Pericardium fibroblast (primary cell): ENCODE measurements around a stretch of chr10.

GRCh38 chr10:58789575-58789953 is 276.9 kb downstream of the BICC1 start:
- RAMPAGE, long total RNA: no peak

- RAMPAGE, long total RNA: no peak
Measured at GRCh38 chr10:58994685-58995148, 181.7 kb upstream of the PHYHIPL start.

DNA sequence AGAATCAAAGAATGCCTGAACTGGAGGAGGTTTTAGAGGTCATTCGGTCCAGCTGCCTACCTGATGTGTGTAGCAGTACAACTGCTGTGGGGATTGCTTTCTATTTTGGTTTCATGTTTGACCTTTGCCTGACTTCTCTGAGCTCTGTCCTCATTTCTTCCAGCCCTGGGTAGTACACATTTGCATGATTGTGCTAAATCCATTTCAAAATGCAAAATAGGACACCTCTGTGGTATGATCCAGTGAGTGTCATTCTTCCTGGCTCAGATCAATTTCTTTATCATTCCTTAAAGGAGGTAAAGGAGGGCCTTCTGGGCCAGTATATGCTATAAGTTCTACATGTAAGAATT is 139.7 kb upstream of the PHYHIPL start:
- RAMPAGE, long total RNA: no peak

- RAMPAGE, long total RNA: no peak
Measured at GRCh38 chr10:59177077-59177425, 608 bp downstream of the PHYHIPL start.

DNA sequence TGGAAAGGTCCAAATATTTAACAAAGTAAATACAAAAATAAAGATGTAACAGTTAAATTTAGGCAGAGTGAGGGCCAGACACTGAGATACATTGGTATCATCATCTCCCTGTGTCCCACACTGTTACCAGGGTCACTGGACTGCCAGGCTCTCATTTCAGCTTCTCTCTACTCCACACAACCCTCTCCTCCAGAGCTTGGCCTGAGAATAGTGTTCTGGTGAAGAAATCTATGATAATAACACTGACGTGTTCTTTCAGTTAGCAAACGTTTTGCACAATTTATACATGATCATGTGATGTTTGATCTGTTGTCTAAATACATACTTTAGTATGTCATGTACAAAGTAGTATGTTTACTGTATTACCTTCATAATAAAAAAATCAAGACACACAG is 5.1 kb downstream of the SLC16A9 start:
- RAMPAGE, long total RNA: no peak

- RAMPAGE, long total RNA: no peak
Measured at GRCh38 chr10:59723904-59724580, 14.4 kb upstream of the SLC16A9 start.

- RAMPAGE, long total RNA: no peak
Measured at GRCh38 chr10:59847335-59847891, 58.9 kb downstream of the CCDC6 start.

DNA sequence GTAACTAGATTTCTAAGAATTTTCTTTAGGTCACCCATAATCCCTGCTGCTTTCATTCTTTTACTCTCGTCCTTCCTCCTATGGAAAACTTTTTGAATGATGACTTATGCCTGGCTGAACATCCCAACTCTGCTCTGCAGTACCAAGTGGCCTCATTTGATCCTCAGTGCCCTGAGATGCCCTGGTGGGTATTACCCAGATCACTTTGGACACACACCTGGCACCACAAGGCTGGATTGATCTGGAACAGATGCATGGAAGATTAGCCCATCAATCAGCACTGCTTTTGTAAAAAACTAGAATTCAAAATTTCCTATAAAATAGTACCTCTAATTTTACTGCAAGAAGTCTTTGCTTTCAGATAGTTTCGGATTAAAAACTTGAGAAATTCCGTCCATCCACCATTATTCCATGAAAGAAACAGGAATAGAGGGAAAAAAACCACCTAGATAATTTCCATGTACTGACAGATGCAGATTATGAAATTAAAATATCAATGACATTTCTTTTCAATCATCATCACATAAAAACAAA is 8.5 kb downstream of the CCDC6 start:
- RAMPAGE, long total RNA: no peak

GRCh38 chr10:60069716-60070361 is 163.5 kb upstream of the CCDC6 start:
- RAMPAGE, long total RNA: no peak

- RAMPAGE, long total RNA: no peak
Measured at GRCh38 chr10:60141272-60141717, 234.9 kb upstream of the CCDC6 start.

DNA sequence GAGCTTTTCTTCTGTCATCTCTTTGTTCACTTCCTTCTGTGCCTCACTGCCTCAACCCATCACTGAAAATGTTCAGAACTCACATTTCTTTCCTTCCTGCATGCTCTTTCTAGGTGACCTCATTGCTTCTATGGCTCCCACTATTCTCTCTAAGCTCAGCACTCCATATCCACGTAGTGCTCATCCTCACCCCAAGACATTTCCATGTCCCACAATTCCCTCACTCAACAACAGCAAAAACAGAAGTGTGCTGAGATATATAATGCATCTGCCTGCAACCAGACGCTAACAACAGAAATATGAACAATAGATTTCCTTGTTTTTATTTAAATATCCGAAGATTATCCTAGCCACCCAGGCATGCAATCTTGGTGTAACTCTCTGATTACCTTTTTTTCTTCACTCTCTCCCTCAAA is 104.1 kb downstream of the ANK3 start:
- RAMPAGE, long total RNA: no peak

DNA sequence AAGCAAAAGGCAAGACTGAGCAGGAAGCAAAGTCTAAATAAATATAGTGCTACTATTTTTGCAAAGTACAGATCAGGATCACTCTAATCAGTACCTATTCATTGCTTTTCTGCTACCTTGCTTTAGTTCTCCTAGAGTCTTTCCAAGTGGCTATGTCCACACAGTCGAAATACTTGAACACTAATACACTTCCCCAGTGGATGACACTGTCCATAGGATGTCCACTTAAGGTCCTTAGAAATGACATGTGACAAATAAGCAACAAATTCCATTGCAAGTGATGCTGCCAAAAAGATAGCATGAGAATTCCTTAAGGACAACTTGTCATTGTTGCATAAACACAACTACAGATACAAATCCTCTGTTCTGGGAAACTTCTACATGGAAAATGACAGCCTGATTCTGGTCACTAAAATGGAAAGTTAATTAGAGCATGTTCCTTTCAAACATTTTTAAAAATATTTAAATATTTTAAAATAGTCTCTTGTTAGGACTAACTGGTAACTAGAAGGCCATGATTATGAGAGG is 93.6 kb downstream of the ANK3 start:
- RAMPAGE, long total RNA: no peak

DNA sequence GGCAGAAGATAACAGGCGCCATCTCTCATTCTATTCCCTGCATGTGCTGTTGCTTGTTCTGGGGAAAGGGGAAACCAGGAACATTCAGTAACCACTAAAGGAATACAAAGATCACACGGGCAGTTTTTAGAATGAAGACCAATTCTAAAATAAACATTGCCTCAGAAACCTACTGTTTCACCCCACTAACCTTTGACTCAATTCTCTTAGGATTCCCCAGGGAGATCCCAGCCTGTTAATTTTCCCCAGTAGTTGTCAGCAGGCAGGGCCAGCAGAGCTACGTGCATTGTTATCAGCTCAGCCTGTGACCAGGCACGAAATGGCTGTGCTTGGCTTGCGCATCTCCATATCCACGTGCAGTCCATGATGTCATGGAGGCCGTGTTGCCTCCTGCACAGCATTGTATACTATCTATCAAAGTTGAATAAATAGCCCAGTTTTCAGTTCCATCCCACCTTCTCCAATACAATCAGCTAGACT is 36.0 kb downstream of the ANK3 start:
- RAMPAGE, long total RNA: no peak

- RAMPAGE, long total RNA: no peak
Measured at GRCh38 chr10:60384620-60385290, 4.9 kb downstream of the ANK3 start.

GRCh38 chr10:60661620-60662174 is 116.6 kb upstream of the CDK1 start:
- RAMPAGE, long total RNA: no peak

GRCh38 chr10:60727957-60728751 is 50.1 kb upstream of the CDK1 start:
- RAMPAGE, long total RNA: no peak

DNA sequence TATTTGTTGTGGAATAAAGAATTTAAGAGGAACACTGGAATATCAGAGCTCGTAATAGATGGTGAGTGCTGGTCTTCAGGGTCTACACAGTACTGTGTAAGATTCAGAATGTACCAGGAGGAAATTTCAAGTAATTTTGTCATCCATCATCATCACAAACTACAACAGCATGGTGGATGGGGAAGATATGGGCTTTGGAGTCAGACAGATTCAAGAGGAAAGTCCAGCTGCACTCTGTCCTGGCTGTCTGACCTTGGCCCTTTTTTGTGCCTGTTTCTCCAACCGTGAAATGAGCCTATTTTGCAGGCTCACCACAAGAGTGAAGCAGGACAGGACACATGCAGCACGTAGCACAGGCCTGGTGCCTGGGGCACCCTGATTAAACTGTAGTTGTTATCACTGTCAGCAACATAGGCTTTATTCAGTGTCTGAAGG is 37.6 kb downstream of the RHOBTB1 start:
- RAMPAGE, long total RNA: no peak

DNA sequence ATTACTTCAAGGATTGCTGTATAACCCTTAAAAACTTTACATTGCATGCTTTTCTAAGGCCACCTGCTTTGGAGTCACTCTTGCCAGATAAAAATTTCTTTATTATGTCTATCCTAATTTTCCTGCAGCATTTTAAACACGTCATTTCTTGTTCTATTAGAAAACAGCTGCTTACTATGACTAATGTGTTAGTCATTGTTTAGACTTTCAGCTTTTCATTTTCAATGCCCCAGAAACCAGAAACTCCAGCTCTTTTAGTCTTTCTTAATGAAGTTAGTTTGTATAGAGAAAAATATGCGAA is 20.4 kb upstream of the RHOBTB1 start:
- RAMPAGE, long total RNA: no peak

DNA sequence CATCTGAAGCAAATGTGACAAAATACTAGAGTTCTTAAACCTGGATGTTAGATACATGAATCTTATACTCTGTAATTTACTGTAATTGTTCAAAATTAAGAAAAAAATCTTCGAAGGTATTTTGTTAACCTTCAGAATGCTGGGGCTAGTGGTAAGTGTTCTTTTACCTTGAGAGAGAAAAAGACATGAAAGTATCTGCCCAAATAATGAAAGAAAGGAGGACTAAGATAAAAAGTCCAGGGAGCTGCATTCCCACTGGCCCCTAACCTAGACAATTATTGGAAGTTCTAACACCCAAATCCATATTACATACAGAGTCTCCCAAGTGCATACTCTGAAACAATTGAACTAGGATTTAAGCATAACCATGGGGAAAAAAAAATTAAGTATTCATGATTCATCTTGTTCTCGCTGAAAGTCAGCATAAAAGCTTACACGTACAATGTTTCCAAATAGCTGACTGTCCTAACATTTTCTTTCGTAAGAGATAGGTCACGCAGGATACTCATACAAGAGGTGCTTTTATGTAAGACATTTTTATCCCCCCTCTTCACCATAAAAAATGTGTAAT is 56.2 kb downstream of the TMEM26 start:
- RAMPAGE, long total RNA: no peak

GRCh38 chr10:61455688-61456029 is 2.5 kb upstream of the TMEM26 start:
- RAMPAGE, long total RNA: no peak